Karpas-422 (cell line): Measurements from ENCODE around the genes GH1 and PRR29.

- PRO-cap: unidirectional peak, plus-strand start at chr17:63696819
- RAMPAGE, long total RNA: no peak
These were observed 3.5 kb downstream of the LIMD2 start for GRCh38 chr17:63696225-63696982.

DNA sequence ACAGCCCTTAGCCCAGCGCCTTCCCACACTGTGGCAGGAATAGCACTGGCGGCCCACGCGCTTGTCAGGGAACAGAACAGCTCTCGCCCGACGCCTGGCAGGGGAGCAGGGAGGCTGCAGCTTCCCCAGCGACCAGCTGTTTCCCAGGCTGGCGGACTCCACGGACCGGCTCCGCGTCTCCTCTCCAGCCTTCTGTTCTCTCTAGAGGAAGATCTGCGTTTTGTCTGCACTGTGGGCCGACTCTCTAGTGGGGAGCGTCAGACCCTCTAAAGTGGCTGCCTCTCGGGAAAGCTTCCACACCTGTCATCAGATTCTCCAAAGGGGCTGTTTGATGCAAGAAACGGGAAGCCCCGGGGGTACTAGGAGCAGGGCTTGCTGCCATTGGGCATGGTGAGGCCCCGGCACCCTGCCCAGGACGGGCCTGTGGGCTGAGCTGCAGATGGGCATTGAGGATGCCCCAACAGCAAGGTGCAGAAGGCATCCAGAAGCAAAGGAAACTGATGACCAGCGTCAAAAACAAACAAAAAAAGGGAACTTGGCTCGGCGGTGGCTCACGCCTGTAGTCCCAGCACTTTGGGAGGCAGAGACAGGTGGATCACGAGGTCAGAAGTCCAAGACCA lies 1.4 kb upstream of the LIMD2 start:
- PRO-cap: no peak
- RAMPAGE, long total RNA: no peak

GRCh38 chr17:63706765-63707251 lies 6.9 kb upstream of the LIMD2 start:
- PRO-cap: no peak
- RAMPAGE, long total RNA: no peak

DNA sequence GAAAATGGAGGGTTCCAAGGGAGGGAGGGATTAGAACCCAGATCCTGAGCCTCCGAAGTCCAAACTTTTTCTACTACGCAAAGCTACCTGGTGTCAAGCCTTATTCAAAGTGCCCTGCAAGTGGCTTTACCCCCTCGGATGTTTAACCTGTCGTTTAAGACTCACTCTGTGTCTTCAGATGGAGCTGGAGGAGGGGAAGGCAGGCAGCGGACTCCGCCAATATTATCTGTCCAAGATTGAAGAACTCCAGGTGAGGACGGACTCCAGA lies 431 bp upstream of the FTSJ3 start:
- PRO-cap: no peak
- RAMPAGE, long total RNA: no peak

DNA sequence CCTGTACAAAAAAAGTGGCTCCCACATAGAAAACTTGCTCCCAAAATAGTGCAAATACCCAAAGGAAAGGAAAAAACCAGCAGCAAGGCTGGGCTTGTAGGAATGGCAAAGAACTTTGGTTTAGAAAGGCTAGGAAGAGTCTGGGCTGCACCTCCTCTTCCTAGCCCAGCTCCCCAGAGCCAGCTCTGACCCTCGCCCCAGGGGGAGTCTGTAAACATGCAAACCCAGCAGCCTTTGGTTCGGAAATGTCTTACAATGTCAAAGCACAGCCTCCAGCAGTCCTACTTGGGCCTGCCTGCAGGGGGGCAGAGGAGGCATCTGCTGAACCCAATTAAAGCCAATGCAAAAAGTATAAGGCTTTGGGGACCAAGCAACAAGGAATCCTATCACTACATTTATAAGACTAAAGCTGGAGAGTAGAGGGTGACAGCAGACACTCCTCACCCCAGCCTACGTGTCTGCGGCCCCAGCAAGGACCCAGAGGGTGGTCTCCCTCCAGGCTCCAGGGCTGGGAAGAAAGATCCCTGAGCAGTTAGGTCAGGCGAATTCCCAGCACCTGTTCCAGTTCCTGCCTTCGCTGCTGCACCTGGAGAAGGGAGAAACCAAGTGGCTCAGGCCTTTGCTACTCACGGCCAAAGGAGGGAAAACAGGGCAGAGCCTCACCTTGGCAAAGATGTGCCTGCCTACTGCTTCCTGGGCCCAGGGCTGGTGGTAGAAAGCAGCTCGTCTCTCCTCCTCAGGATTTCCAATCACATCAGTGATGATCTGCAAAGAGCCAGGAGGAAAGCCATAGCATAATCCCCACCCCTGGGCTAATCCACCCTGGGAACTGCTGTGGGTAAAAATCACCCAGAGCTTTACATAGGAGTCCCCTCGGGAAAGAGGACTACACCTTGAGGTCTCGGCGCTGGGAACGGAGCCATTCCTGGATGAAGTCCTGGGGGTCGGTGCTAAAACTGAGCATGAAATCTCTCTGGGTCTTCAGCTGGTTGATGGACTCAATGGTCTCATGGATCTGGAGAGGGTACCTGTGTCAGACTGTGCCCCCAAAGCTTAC lies 5.3 kb upstream of the FTSJ3 start:
- PRO-cap: no peak
- RAMPAGE, long total RNA: no peak

DNA sequence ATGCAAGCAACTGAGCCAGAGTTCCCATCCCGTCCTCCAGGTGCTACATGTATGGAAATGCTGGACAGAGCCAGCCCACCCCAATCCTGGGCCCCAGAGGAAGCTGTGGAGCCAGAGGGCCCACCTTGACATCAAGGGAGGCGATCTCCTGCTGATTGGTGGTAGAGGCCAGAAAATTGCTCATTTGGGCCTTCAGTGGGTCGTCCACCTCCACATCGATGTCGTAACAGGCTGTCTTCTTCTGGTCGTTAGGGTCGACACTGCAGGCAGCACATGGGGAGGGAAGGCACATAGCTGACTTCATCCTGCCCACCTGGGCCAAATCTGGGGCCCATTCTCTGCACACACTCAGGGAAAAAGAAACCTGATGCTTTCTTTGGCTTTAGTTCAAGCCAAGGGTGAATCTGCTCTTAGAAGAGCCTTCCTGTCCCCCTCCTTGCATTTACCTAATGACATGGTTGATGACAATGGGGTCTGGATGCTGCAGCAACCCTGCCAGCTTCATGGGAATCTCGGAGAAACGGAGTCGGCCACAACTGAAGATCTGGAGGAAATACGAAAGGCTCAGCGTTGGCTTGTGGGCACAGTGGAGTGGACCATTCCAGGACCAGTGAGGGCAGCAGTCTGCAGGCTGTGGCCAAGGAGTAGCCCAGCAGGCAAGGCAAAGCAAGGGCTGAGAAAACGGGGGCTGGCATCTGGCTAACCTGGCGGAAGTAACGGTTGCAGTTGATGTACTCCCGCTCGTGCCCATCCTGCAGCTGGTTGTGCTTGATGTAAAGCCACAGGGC lies 6.2 kb upstream of the FTSJ3 start:
- PRO-cap: no peak
- RAMPAGE, long total RNA: no peak

DNA sequence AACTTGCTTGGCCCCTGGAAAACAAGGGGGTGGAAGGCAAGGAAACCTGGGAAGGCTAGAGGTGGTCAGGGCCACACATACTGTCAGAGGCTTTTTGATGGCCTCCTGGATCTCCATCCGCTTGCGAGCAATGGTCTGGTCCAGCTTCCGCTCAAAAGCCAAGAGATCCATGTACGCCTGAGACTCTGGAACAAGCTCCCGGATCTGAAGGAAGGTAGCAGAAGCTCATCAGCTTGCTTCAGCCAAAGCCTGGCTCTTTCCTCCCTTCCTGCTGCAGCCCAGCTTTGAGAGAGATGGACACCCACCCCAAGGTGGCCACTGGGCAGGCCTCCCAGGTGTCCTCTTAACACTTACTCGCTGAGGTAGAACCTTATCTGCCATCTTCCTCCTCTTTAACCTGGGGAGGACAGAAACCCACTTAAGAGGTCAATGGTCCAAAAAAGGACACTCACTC lies 5.6 kb downstream of the SMARCD2 start:
- PRO-cap: no peak
- RAMPAGE, long total RNA: no peak

DNA sequence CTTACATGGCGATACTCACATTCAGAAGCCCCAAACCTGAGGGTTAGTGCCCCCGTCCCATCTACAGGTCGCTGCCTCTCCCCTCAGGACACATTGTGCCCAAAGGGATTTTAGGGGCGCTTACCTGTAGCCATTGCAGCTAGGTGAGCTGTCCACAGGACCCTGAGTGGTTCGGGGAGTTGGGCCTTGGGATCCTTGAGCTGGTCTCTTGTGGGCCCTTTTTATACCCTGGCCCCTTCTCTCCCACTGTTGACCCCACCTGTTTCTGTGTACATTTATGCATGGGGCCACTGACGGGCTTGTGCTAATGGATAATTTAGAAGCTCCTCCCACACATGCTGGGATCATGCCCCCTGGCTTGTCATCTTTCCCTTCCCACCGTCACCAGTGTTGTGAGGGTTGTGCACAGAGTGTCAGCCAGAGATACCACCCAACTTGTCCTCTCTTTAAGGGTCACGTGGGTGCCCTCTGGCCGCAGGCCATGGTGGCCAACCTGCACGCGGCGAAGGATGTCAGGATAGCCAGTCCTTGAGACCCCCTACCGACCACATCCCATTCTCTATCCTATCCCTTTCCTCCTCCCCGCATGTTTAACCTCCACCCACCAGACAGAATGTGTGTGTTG lies at the start of gene GH1:
Gene GH1 (minus strand): TSS at position 197 of the 625 bp plus-strand sequence.
- PRO-cap: no peak
- RAMPAGE, long total RNA: no peak

DNA sequence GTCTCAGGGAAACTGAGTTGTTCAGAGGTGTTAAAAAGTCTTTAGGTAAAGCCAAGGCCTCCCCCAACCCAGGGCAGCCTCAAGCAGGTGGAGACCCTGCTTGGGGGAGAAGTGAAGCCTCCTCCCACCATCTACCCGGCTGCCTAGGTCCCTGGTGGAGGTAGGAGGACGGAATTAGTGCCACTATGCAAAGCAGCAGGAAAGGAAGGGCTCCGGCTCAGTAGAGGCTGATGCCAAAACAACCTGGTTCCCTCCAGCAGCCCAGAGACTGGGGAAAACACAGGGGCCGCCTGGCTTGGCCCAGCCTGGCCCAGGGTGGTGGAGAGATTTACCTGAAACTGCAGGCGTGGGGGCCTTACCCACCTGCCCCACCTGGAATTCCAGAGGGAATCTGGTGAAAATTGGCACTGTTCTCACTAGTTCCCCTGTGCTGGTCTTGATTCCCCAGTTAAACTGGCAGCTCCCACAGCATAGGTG lies 4.7 kb downstream of the CD79B start:
- PRO-cap: bidirectional peak, plus-strand start at position 264 of the sequence, minus-strand start at position 145 of the sequence
- RAMPAGE, long total RNA: no peak

- PRO-cap: no peak
- RAMPAGE, long total RNA: no peak
These were observed 3.7 kb upstream of the SCN4A start for GRCh38 chr17:63976405-63976830.

GRCh38 chr17:63997626-63998821 lies at the start of gene PRR29:
PRR29 (plus strand) TSS chr17:63998351.
- PRO-cap: no peak
- RAMPAGE, long total RNA: no peak

DNA sequence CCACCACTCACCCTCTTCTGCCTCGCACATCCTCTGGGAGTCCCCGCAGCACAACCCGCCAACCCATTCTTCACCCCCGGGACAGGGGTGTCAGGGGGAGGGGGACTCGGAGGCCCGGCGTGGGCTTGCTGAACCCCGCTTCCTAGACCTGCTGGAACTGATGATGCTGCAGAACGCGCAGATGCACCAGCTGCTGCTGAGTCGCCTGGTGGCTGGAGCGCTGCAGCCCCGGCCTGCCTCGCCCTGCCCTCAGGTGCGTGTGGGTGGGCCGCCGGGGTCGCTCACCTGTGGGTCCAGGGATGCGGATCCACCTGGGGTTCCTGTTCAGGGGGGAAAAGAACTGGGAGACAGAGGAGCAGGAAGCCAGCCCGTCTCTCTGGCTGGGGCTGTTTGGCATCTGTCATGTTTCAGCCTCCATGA lies 681 bp downstream of the PRR29 start:
- PRO-cap: no peak
- RAMPAGE, long total RNA: no peak

GRCh38 chr17:64060288-64060724 lies 39.9 kb upstream of the ICAM2 start:
- PRO-cap: no peak
- RAMPAGE, long total RNA: no peak

- PRO-cap: no peak
- RAMPAGE, long total RNA: no peak
These were observed 38.9 kb downstream of the ERN1 start for GRCh38 chr17:64090982-64091598.

DNA sequence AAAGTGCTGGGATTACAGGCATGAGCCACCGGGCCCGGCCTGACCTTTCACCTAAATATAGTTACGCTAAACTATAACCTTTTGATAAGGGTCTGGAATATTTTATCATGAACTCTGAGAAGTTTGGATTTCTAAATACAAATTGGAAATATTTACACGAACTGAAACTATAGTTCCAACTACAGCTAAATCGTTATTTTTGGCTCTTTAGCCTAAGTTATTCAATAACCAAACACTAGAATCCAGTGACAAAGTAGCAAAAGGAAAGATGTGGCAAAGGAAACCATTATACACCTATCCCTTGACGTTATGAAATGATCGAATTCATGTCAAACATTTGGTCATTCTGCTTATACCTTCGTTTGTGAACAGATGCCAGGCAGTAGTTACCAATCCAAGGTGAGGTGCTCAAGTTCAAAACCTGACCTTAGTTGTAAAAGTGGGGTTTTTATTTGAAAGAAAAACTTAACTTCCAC lies 1.6 kb downstream of the ERN1 start:
- PRO-cap: no peak
- RAMPAGE, long total RNA: no peak

DNA sequence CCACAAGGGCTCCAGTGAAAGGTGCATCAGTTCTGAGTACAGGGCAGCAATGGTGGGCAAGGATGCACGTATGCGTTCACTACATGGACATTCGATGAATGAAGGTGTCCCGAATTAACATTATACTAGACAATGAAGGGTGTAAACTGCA lies 17.0 kb upstream of the ERN1 start:
- PRO-cap: no peak
- RAMPAGE, long total RNA: no peak

DNA sequence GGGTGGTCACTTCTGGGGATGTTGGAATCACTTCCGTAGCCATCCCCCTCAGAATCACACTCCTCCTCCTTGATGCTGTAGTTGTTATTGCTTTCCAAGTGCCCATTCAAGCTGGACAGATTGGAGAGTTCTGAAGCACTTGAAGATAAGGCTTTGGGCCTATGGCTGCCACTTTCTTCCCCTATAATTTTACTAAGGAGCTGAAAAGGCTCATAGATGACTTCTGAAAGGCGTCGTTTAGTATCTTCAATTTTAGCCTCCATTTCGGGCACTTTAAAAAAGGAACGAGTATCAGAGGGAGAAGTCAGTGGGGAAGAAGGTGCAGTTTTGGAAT lies 50.0 kb downstream of the TEX2 start:
- PRO-cap: no peak
- RAMPAGE, long total RNA: no peak

DNA sequence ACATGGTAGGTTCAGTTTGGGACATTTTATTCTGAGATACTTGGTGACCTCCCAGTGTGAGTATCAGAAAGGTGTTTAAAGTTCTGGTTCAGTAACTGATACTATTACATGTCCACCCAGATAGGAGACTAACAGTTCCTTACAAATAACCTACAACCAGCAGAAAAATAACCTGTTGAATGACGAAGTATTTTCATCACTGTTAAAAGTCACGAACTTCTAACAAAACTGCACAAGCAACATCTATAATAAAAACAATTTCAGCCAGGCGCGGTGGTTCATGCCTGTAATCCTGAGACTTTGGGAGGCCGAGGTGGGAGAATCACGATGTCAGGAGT lies 25.3 kb downstream of the TEX2 start:
- PRO-cap: no peak
- RAMPAGE, long total RNA: no peak

DNA sequence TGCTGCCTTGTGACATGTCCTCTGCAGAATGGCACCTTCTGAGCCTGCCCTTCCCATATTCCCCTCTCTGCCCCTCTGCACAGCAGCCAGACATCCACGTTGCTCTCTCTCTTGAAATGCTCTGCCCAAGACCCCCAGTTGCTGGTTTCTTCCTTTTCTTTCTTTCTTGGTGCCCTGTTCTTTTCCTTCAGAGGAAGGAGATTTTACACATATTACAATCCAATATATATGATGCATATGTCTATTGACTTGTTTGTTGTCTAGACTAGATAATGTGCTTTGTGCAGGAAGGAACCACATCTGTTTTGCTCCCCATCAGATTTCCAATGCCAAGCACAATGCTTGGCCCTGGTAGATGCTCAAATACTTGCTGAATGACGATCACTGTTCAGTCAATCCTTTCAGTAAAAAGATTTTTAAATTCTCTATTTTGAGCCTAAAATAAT lies 6.6 kb downstream of the TEX2 start:
- PRO-cap: no peak
- RAMPAGE, long total RNA: no peak

GRCh38 chr17:64320161-64321126 lies 57.4 kb upstream of the TEX2 start:
- PRO-cap: no peak
- RAMPAGE, long total RNA: no peak